Tongue (tissue), 2 donors: ENCODE results near the genes DNAH11 and HYCC1.

GRCh38 chr7:19772270-19772784 lies 1.1 kb downstream of the TMEM196 start:
- RAMPAGE, long total RNA: no peak

GRCh38 chr7:20107567-20108065 lies 109.6 kb downstream of the MACC1 start:
- RAMPAGE, long total RNA: no peak

DNA sequence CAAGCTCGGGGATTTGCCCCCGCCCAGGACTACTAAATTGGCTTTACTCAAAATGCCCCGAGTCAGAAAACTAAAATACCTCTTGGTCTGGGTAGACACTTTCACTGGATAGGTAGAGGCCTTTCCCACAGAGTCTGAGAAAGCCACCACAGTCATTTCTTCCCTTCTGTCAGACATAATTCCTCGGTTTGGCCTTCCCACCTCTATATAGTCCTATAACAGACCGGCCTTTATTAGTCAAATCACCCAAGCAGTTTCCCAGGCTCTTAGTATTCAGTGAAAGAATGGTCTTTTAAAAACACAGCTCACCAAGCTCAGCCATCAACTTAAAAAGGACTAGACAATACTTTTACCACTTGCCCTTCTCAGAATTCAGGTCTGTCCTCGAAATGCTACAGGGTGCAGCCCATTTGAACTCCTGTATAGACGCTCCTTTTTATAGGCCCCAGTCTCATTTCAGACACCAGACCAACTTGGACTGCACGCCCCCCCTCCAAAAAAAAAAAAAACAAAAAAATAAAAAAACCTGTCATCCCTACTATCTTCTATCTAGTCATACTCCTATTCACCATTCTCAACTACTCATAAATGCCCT lies 92.1 kb downstream of the MACC1 start:
- RAMPAGE, long total RNA: no peak

- RAMPAGE, long total RNA: no peak
These were observed 17.9 kb downstream of the MACC1 start for GRCh38 chr7:20199210-20199779.

DNA sequence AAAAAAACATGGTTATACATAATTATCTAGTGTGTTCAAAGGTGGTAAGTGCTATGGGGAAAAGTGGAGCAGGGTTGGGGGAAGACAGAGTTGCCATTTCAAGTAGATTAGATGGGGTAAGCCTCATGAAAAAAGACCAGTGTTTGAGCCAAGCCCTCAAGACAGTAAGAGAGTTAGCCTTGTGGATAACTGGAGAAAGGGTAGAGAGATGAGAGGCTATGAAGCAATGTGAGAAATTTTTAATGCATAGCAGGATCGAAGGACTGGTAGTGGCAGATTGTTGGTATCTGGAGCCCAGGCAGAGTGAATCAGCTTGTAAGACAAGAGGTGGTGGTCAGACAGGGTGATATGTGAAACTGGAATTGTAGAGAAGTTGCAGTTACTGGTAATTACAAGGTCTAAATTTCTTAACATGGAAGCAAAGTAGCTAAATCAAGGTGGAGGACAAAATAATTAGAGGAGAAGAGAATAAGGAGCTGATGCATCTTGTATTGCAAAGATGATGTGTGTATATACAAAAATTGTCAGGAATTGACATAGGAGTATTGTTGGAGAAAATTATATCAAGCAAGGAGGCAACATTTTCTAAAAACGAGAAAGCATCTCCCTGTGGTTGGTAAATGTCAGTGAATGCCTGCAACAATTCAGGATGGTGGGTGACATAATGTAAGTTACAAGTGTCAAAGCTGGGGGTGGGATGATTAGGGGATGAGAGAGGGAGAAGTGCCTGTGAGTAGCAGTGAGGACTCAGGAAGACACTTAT lies 14.9 kb downstream of the ITGB8 start:
- RAMPAGE, long total RNA: no peak

GRCh38 chr7:20647028-20647890 lies 31.8 kb downstream of the ABCB5 start:
- RAMPAGE, long total RNA: no peak

GRCh38 chr7:20797203-20797642 lies 10.5 kb upstream of the SP8 start:
- RAMPAGE, long total RNA: no peak

- RAMPAGE, long total RNA: no peak
These were observed 301.3 kb upstream of the SP8 start for GRCh38 chr7:21087951-21088453.

GRCh38 chr7:21251424-21251710 lies 176.5 kb upstream of the SP4 start:
- RAMPAGE, long total RNA: no peak

DNA sequence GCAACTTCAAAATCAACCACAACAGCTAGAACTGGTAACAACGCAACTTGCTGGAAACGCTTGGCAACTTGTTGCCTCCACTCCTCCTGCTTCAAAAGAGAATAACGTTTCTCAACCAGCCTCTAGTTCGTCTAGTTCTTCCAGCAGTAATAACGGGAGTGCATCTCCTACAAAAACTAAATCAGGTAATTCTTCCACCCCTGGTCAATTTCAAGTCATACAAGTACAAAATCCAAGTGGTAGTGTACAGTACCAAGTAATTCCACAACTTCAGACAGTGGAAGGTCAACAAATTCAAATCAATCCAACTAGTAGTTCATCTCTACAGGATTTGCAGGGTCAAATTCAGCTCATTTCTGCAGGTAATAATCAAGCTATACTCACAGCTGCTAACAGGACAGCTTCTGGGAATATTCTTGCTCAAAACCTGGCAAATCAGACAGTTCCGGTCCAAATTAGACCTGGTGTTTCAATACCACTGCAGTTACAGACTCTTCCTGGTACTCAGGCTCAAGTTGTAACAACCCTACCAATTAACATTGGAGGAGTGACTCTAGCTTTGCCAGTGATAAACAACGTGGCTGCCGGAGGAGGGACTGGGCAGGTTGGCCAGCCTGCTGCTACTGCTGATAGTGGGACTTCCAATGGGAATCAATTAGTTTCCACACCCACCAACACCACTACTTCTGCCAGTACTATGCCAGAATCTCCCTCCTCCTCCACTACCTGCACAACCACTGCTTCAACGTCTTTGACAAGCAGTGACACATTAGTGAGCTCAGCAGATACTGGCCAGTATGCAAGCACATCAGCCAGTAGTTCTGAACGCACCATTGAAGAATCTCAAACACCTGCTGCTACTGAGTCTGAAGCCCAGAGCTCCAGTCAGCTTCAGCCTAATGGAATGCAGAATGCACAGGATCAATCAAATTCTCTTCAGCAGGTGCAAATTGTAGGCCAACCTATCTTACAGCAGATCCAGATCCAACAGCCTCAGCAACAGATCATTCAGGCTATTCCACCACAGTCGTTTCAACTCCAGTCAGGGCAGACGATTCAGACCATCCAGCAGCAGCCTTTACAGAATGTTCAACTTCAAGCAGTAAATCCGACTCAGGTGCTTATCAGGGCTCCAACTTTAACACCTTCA lies 1.9 kb downstream of the SP4 start:
- RAMPAGE, long total RNA: no peak

DNA sequence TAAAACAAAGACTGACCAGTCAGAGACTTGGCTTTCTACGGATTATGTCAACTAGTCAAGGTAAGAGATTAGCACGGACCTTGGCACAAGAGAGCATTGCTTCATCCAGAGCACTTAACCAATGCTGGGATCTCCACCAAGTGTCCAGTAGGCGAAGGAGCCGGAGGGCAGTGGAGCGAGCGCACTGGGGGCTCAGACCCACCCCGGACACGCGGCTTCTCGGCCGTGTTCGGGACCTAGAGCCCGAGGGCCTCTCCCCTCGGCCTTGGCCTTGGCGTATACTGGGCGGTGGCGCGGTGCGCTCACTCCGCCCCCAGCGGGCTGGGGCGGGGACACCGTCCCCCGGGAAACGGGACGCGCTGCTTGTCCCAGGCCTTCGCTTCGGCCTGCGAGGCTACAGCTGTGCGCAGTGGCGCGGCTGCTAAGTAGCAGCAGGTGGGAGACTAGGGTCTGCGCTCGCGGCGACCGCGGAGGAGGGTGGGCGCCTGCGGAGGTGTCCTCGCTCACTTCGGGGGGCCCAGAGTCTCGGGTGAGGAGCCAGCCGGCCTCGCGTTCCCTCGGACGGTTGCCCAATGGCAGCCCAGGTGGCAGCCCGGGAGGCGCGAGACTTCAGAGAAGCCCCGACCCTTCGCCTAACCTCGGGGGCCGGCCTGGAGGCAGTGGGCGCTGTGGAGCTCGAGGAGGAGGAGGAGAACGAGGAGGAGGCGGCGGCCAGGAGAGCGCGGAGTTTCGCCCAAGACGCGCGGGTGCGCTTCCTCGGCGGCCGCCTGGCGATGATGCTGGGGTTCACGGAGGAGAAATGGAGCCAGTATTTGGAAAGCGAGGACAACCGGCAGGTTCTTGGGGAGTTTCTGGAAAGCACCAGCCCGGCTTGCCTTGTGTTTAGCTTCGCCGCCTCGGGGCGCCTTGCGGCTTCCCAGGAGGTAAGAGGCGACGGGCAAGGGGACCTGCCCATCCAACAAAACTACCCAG lies at the start of gene DNAH11:
Gene DNAH11, plus strand, starts transcription at position 366 of the 972 bp plus-strand sequence.
- RAMPAGE, long total RNA: no peak

DNA sequence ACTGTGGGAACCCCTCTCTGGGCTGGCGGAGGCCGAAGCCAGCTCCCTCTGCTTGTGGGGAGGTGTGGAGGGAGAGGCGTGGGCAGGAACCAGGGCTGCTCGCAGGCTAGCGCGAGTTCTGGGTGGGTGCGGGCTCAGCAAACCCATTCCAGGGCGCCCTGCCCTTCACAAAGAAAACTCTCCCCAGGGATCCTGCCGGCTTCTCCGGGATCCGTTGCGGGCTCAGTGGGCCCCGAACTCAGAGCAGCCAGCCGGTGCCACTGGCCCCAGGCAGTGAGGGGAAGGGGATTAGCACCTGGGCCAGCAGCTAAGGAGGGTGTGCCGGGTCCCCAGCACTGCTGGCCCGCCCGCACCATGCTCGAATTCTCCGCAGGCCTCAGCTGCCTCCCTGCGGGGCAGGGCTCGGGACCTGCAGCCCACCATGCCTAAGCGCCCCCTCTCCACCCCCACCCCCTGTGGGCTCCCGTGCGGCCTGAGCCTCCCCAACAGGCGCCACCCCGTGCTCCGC lies 144.6 kb upstream of the CDCA7L start:
- RAMPAGE, long total RNA: no peak

DNA sequence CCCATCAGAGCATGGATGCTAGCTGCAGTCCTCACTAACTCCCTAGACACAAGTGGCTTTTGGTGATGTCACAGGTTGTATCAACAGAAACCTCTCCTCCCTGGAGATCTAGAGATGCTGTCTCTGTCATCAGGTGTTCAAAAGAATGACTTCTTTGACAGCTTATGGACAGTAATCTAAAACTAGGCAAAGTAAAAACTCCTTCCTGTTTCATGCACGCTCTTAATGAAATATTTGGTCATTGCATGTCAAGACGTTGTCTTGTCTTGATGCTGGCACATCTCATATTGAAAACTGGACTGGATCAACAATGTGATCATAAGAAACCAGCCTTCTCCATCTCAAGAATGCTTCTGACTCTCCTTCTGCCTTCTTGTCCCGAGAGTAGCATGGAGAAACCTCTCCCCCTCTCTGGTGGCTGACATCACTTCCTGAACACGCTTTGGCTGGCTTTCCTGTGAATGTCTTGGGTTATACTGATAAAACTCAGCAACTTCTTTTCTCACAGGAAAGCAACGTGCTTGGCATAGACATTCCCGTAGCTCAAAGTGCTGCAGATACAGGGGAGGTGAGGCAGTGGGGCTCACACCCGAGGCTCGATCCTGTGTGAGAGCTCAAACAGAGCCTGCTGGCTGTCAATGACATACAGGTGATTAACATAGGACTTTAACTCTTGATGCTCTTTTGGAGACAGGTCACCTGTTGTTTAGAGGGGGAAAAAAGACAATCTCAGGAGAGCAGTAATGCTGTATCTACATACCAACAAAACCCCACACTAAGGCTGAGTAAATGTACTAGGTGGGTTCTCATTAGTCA lies 176.3 kb upstream of the CDCA7L start:
- RAMPAGE, long total RNA: no peak

- RAMPAGE, long total RNA: no peak
These were observed 201.4 kb upstream of the CDCA7L start for GRCh38 chr7:22146908-22147661.

- RAMPAGE, long total RNA: no peak
These were observed 56.5 kb downstream of the STEAP1B start for GRCh38 chr7:22443262-22444104.

GRCh38 chr7:22661259-22662564 lies 65.3 kb upstream of the IL6 start:
- RAMPAGE, long total RNA: no peak

DNA sequence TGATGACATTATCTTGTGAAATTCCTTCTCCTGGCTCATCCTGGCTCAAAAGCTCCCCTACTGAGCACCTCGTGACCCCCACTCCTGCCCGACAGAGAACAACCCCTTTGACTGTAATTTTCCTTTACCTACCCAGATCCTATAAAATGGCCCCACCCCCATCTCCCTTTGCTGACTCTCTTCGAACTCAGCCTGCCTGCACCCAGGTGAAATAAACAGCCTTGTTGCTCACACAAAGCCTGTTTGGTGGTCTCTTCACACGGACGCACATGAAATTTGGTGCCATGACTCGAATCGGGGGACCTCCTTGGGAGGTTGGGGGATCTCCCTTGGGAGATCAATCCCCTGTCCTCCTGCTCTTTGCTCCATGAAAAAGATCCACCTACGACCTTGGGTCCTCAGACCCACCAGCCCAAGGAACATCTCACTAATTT lies 23.5 kb upstream of the IL6 start:
- RAMPAGE, long total RNA: no peak

GRCh38 chr7:22720969-22721654 lies 5.9 kb upstream of the IL6 start:
- RAMPAGE, long total RNA: no peak

- RAMPAGE, long total RNA: no peak
These were observed 32.1 kb upstream of the TOMM7 start for GRCh38 chr7:22854617-22855270.

- RAMPAGE, long total RNA: no peak
These were observed at the start of gene HYCC1 for GRCh38 chr7:23013127-23014219. Gene HYCC1, minus strand, starts transcription at chr7:23014130.